Lower leg skin (tissue), 2 donors: ENCODE measurements around a stretch of chr17.

DNA sequence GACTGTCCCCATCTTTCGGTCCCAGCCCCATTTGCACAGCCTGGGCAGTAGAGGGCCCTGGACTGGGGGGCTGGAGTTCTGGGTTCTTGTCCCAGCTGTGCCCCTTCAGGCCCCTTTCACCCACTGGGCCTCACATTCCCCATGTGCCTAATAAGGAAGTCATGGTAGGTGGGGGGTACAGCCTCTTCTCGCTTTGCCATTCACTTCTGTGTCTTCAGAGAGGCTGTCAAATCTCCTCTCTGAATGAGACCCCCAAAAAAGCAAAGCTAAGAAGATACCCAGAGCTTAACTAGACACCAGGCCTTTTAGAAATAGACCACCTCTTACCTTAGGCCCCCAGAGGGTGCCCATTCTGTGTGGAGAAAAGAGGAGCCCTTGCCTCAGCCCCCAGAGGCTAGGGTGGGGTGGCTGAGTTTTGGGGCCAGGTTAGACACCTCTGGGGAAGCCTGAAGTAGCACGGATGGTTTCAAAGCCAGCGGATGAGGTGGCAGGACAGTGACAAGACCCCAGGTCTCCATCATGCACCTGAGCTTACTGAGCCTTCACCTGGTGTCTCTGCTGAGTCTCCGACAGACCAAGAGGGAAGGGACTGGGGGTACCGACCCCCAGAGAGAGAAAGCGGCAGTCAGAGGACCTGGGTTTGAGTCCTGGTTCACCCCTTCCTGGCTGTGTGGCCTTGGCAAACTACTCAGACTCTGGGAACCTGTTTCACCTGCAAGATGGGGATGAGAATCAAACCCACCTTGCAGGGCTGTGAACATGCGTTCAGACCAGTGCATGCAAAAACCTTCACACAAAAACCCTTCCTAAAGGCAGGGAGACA, 7.5 kb downstream of the SCGB1C2 start:
- PRO-cap: no peak
- RAMPAGE, long total RNA, 2 experiments: no peak in any of the 2 experiments

- PRO-cap: no peak
- RAMPAGE, long total RNA, 2 experiments: no peak in any of the 2 experiments
Measured at GRCh38 chr17:266046-266560, 84.7 kb upstream of the DOC2B start.

DNA sequence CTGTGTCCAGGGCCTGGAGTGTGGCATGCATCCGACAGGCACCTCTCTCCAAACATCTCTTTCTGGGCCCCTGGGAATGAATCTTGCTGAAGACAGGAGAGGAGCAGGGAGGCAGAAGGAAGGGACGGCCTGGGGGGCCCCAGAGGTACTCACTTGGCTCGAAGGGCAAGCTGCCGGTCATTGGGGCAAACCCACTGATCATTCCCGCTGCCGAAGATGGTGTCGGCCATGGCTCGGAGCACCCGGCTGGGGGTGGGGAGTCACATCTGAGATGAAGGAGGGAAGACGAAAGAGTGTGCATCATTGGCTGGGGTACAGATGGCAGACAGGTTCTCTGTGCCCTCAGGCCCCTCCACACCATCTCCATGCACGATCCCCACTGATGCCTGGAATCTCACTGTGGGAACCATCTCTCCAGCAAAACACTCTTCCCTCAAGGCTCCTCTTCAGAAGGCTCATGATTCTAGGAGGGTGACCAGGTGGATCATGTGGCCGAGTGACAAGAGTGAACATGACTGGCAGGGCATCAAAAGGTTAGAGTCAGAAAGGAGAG, 25.2 kb downstream of the RPH3AL start:
- PRO-cap: no peak
- RAMPAGE, long total RNA, 2 experiments: no peak in any of the 2 experiments

DNA sequence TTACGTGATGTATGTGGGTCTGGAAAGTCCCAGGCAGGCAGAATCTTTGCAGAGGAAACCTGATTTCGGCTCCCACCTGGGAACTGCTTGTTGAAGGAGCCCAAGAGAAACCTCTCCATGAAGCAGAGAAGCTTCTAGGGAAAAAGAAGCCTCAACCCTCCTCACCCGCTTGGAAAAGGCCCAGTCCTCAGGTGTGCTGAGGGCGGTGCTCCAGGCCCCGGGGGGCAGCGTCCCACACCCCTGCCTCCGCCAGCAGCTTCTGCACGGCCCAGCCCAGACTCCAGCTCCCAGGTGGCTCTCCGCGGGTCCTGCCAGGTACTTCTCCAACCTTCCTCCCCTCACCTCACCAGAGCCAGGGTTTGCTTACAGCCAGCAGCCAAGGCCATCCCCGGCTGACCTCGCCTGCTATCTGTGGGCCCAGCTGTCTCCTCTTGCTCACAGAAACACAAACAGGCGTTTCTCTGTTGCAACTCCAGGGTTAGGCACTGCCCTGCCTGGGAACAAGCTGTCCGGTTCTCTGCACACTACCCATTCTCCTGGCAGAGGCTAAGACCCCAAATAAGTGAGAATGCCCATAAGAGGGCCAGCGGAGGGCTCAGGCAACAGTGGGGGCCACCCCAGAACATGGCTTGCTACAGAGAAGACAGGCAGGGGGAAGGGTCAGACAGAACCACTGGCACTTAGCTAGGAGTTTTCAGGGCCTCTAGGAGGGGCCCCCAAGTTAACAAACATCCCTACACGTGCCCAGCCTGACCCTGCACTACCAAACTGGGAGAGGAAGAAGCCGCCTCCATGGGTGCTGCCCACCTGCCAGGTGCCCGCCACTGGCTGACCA, 13.7 kb downstream of the RPH3AL start:
- PRO-cap: no peak
- RAMPAGE, long total RNA, 2 experiments: start-site peak on the minus strand in 1 of 2 experiments, centred at position 145 of the sequence, 5 reads per replicate

DNA sequence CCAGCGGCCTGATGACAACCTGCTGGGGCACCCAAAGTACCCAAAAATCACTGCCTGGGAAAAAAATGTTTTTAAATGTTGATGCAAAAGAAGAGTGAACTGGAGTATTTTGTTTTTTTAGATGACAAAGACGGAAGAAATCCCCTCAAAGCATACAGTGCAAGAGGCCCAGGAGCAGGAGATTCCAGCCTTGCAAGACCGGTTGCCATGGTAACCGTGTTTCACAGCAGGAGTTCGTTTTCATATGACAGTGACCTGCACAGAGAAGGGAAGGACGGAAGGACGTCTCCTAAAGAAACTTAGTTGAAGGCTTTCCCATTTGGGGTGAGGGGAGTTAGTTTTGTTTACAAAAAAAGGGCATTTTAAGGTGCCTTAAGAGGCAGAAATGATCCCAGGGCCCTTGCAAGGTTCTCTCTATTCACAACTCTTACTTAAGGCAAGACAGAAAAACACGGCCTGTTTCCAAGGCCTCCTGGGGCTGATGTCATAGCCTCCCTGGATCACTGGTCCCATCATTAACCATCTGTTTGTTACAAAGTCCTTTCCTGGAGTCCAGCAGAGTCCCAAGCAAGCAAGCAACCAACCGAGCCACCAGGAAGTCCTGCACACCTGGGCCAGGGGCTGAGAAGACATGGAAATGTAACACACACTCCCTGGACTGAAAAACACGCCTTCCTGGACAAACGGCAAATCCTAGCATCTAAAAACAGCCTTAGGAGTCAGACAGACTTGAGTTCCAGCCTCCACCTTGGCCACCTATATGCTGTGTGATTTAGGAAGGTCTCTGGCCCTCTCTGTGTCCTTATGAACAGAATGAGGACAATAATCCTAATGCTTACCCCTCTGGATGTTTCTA, 27.3 kb upstream of the C17orf97 start:
- PRO-cap: no peak
- RAMPAGE, long total RNA, 2 experiments: no peak in any of the 2 experiments

DNA sequence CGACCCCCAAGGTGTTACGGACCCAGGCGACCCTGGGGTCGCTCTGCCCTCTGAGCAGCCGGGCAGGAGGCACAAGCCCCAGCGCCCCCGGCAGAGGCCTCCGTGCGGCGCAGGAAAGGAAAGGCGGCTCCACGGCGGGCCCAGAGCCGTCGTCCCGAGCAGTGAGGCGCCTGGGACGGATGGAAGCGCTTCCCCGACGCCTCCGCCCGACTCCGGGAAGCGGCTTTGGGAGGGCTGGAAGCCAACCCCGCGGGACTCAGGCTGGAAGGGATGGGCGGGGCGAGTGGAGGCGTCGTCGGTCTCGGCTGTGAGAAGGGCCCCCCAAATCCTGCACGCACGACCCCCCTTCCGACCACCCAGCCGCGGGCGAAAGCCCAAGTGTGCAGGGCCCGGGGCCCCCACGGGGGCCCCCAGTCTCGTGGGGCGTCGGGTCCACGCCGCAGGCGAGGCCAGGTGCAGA, 24.8 kb upstream of the C17orf97 start:
- PRO-cap: no peak
- RAMPAGE, long total RNA, 2 experiments: no peak in any of the 2 experiments

- PRO-cap: no peak
- RAMPAGE, long total RNA, 2 experiments: no peak in any of the 2 experiments
Measured at GRCh38 chr17:418350-418697, 8.2 kb downstream of the C17orf97 start.

GRCh38 chr17:637400-638323, 77.0 kb downstream of the VPS53 start:
- PRO-cap: no peak
- RAMPAGE, long total RNA, 2 experiments: no peak in any of the 2 experiments

DNA sequence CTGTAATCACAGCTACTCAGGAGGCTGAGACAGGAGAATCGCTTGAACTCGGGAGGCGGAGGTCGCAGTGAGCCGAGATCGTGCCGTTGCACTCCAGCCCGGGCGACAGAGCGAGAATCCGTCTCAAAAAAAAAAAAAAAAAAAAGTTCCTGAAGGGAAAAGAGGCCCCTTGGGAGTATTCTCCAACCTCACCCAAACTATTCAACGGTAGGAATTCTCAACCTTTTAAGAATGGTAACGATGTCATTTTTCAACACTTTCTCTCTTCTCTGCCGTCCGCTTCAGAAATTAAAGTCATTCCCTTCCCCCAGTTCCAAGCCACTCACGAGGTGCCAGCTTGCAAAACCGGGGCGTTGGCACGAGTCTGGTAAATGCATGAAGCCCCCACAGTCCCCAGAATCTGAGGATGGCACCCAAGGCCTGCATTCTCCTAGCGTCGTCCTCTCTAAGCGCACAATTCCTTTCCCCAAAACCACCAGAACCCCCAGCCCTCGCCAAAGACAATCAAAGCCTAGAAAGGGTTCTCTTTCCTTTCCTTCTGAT, 648 bp downstream of the VPS53 start:
- PRO-cap: no peak
- RAMPAGE, long total RNA, 2 experiments: no peak in any of the 2 experiments

DNA sequence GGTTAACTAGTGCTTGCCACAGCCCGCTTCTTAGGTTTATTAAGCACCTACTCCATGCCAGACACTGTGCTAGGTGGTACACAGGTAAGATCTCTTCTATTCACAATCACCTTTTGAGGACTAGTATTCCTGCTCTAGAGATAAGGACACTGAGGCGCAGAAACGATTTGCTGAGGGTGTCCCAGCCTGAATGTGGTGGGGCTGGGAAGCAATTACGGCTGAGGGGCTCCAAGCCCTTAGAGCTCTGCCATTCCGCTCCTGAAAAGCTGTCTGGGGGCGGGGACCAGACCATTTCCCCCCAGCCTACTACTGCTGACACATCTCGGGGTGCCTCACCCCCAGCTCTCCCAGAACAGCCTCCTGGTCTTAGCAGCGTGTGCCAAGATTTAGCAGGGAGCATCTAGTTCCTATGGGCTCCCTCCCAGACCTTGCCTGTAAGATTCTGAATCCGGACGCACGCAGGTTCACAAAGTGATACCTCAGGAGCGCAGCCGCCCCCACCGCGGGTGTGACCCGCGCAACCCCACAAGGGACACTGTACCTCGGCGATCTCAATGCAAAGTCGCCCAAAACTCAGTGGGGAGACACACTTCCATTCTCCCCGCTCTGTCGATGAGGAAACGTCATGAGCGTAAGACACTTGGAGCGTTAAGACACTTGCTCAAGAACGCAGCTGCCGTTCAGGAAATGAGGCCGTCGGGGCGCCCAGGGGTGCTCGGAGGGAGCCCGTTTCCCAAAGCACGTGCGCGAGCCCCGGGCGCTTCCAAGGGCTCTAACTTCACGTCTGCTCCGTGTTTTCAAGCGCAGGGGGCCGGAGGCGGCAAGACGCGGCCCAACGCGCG, 733 bp downstream of the GEMIN4 start:
- PRO-cap: no peak
- RAMPAGE, long total RNA, 2 experiments: no peak in any of the 2 experiments

DNA sequence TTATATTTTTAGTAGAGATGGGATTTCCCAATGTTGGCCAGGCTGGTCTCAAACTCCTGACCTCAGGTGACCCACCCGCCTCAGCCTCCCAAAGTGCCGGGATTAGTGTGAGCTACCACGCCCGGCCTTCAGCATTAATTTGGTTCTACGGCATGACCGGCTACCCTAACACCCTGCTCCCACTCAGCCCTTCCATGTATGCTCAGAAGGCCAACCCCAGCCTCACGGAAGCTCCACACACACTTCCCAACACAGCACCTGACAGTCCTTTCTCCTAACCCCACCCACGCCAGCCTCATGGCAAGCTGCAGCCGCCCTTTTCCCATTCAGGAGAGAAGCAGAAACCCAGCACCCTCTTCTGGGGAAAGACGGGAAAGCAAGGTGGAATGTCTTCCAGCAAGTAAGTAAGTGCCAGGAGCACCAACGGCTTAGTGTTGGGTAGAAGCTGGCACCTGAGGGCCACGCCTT, 32.2 kb downstream of the ABR start:
- PRO-cap: no peak
- RAMPAGE, long total RNA, 2 experiments: no peak in any of the 2 experiments

GRCh38 chr17:1180938-1181281, 1.1 kb upstream of the ABR start:
- PRO-cap: no peak
- RAMPAGE, long total RNA, 2 experiments: no peak in any of the 2 experiments

DNA sequence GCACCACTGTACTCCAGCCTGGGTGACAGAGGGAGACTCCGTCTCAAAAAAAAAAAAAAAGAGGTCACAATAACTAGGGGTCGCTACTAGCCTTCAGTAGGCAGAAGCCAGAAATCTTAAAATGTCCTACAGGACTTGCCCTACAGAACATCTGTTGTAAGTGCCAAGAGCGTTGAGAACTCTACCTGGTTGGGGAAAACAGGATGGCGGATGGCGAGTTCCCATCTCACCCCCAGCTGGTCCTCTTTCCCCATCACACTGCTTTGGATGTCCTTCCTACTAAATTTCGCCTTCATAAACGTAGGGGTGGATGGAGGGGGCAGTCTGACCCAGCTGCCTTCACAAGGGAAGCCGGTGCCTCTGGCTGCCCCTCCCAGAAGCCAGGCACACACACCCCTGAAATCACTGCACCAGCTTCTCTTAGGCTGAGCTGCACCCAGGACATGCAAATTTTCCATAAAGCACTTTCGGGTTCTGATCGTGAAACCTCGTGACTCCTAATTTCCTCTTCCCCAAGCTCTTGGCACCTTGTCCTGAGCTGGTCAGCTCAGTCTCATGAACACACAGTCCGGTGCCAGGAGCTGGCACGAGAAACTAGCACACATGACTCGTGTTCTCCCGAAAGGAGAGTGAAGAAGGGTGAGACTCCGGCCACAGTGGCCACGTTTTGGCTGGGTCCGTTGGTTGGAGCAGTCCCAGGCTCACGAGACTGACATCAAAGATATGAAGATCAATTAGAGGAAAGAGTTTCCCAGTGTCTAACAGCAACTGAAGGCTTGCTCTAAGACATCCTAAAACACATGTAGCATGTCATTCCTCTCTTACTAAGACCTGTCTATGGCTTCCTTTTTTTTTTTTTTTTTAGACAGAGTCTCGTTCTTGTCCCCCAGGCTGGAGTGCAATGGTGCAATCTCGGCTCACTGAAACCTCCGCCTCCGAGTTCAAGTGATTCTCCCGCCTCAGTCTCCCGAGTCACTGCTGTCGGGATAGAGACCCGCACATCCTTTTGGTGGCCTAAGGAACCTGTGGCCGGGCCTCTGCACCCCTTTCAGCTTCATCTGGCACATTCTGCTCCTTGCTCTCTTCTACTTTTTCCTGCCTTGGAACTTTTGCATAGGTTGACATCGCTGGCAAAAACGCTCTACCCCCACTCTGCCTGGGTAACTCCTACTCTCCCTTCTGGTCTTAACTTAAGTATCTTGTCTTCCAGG, 9.1 kb upstream of the ABR start:
- PRO-cap: bidirectional peak, plus-strand start at position 632 of the sequence, minus-strand start at position 396 of the sequence
- RAMPAGE, long total RNA, 2 experiments: no peak in any of the 2 experiments

DNA sequence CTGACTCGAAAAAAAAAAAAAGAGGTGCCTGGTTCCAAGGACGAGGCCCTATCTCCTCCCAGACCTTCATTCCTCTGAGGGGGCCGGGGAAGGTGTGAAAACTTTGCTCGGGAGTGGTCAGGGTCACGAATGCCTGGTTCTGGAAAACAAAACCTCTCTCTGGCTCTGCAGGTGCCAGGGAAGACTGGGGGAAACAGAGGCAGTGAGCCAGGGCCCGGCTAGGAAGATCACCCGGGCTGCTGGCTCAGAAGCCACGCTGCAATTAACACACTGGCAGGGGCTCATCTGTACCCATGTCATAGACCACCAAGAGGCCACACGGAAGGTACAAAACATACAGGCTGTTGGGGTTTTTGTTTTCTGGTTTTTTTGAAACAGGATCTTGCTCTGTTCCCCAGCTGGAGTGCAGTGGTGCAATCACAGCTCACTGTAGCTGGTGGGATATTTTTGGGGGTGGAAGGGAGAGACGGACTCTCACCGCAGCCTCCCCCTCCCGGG, 19.3 kb upstream of the ABR start:
- PRO-cap: no peak
- RAMPAGE, long total RNA, 2 experiments: no peak in any of the 2 experiments

DNA sequence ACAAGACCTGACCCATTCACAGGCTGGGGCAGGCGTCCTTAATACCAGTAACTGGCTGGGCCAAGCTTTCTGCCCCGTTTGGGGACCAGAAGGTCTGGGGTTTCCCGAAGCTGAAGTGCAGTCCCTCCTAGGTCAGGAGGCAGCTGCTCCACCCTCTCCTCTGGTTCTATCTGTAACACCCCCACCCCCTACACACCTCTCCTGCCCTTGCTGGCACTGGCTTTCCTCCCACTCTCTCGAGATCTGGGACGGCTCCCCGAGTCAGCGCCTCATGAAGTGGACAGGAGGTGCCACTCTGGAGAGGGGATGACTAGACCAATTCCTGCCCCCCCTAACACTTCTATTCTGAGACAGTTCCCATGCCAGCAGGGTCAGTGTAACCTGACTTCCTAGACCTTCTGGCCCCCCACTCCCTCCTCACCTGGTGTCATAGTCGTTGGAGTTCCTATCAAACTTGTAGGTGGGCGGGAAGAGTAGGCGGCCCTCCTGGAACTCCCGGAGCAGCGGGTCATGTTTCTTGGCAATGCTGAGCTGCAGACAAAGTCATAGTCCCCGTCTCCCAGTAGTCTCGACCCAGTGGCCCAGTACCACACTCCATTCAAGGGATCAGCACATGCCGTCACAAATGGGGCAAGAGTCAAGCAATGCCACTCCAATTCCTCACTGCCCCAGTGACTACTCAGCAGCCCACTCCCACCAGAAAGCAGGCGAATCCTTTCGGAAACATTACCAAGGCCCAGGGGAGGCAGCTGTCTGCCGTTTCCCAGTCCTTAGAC, 9.7 kb downstream of the INPP5K start:
- PRO-cap: no peak
- RAMPAGE, long total RNA, 2 experiments: no peak in any of the 2 experiments

DNA sequence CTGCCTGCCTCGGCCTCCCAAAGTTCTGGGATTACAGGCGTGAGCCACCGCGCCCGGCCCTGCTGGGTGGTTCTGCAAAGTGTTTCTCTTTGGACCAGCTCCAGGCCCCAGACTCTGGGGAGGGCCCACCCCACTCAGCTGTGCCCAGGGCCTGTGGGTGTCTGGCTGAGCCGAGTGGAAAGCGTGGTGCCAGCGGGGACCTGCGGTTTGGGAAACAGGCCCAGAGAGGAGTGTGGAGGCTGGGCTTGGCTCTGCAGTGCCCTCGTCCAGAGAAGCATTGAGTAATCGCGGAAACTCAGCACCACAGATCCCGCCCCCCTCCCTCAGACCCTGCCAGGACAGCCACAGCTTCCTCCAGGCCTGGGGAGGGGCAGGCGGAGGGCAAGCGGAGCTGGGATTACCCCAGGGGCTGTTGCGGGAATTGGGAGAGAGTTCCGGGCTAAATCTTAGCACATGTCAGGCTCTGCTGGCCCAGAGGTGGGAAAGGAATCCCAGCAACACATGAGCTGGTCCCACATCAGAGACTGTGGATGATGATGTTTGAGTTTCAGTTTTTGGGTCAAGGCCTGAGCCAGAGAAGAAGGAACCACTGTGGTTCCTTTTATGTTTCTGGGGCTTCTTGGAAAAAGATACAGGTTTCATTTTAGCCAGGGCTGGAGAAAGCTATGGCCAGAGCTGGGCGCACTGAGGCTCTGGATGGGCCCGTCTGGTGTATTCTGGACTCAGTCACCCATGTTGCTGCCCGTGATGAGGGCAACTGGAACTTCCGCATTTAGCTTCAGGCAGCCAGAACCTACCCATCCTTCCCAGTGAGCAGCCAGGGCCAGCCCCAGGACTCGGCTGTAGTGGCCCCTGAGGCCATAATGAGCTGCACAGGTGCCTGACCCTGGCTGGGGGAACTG, 14.8 kb upstream of the PITPNA start:
- PRO-cap: bidirectional peak, plus-strand start at position 357 of the sequence, minus-strand start at position 268 of the sequence
- RAMPAGE, long total RNA, 2 experiments: no peak in any of the 2 experiments

DNA sequence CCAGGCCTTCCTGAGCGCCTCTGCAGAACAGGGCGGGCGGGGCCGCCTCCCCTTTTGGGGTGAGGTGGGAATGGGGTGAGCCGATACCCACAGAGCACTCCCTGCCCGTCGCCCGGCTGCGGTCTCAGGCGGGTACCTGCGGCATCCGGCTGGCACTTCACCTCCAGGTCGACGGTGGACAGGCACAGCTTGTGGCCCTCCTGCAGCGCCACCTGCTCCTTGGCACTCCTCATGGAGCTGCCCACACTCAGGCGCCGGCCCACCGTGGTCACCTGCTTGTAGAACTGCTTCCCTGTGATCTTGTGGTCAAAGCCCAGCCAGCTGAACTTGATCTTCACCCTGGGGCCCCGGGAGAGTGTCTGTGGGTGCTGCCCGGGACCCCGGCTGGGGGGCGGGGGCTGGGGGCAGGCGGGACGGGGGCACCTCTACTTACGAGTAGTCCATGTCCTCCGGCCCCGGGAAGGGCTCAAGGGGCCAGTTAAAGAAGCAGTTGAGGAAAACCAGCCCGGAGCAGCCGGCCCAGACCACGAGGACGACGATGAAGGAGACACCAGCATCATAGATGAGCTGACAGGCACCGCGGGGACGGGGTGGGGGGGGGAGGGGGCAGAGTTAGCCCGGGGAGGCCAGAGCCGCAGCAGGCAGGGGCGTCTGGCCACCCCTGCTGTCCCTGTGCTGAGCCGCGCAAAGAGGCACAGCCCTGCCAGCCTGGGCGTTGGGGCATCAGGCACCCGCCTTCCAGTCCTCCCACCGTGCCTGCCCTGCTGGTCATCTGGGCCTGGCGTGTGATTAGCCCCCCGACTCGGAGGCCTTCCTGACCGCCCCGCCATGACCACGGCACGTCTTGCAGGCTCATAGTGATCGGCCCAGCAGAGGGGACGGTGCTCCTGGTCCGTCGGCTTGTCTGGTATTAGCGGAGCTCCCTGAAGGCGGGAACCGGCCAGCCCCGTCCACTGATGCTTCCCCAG, 28.8 kb upstream of the PITPNA start:
- PRO-cap: no peak
- RAMPAGE, long total RNA, 2 experiments: no peak in any of the 2 experiments

- PRO-cap: no peak
- RAMPAGE, long total RNA, 2 experiments: no peak in any of the 2 experiments
Measured at GRCh38 chr17:1626199-1626898, 2.3 kb downstream of the SLC43A2 start.

DNA sequence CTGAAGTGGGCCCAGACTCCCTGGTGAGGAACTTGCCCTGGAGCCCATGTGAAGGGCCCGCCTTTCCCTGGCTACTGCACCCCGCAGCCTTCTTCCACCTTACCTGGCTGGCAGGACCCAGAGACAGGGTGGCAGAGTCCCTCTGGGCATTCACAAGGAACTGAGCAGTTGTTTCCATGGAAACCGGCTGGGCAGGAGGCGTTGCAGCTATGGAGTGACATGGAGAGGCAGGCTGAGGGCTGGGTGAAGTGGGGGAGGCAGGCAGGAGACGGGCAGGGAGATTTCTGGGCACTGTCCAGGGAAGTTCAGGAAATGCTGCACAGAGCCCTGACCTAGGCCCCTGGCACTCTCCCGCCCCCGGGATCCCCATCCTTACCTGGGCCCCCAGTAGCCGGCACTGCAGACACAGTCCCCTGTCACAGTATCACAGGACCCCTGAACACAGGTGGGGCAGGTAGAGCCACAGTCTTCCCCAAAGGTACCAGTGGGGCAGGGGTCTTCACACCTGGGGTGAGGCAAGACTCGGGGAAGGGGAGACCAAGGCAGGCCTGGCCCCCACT, 5.9 kb downstream of the SCARF1 start:
- PRO-cap: no peak
- RAMPAGE, long total RNA, 2 experiments: no peak in any of the 2 experiments

DNA sequence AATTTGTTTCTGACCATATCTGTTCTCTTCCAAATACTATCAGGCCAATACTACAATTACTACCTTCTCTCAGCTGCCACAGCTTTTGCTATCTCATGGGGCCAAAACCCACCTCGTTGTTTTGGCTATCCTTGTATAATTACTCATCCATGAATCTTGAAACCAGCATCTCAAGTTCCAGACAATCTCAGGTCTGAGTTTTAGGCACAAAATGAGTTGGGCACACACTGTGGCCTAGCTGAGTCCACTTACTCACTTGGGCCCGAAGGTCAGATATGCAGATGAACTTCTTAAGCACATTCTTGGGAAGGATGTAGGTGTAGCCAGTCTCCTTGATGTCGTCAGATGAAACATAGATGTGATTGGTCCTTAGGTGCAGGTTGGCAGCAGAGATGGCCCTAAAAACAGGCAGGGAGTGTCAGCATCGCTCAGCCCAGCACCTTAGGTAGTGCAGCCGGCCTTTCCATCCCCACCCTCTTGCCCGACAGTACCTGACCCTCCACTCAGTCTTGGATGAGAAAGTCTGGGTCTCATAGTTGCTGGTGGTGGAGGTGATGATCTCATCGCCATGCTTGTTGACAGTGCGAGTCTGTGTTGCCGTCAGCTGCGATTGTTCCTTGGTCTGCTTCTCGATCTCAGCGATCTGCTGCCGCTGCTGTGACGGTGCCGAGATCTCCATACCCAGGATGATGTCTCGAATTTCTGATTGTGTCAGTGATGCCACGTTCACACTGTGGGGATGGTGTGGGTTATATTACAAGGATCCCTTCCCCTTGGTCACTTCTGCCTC, 3.8 kb upstream of the RILP start:
- PRO-cap: no peak
- RAMPAGE, long total RNA, 2 experiments: no peak in any of the 2 experiments